Pulmonary lymph node (tissue), 1 donor: ENCODE measurements around the gene LRRC59.

GRCh38 chr17:50222556-50222741, 21.0 kb upstream of the COL1A1 start:
- PRO-cap: no peak

DNA sequence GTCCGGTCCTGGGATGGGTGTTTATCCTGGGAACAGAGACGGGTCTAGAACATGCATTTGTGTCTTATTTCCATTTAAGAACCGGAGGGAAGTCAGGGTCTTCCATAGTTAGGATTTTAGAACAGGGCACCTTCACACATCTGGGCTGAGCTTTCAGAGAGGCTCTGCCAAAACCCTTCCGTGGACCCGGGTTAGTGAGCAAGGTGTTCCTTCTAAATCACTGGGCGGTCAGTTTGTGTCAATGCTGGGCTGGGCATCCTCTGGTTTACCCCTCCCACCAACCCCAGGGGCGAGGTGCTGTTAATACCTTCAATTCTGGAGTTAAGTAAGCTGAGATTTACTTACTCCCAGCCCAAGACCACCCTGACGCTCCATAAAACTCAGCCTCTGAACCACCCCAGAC, 939 bp downstream of the TMEM92 start:
- PRO-cap: no peak

GRCh38 chr17:50279999-50280488, 5.8 kb downstream of the TMEM92 start:
- PRO-cap: no peak

DNA sequence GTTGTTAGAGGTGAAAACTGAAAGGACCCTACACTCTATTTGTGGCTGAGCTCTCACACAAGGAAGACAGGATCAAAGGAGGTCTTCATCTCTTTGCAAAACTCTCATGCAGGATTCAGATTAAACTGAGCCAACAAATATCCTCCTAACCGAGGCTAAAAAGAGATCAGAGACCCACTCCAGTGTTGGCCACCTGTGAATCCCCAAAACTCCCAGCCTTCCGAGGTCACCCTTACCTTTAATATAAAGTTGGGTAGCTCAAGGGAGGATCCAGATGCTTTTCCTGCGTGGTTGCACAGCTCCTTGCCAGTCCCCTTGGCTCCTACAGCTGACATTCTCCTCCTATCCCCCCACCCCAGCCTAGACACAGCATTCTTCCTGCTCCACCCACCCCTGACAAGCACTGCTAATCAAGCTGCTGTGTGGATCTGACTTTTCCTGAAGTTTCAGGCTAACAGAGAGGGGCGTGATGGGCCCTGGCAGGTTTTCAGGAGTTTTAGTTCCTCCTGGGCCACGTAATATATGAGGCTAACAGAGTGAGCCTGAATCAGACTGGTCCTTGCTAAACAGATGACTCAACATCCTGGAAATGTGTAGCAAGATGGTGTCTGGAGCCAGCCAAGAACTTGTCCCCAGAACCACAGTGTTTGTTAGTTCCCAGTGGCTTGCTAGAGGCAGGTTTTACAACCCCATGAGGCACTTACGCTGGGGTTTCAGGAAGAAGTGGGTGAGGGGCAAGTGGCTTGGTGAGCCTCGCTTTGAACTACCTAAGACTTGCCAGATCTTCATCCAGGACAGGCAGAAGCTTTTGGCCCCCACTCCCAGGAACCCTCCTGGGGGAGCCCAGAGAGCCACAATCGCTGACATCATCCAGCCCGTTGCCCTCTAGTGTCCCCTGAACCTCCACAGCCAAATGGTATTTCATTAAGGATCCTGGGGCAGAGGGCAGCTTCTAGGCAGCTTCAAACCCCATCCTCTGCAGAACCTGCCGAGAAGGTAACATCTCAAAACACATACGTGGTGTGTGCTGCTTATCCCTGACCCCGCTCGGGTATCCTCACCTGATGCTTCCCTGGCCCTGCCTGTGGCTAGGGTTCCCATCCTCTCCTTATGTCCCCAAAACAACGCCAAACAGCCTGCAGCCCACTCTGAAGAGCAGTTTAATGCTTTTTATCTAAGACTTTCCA, 15.8 kb downstream of the TMEM92 start:
- PRO-cap: no peak

- PRO-cap: no peak
Measured at GRCh38 chr17:50380213-50381582, 7.7 kb downstream of the EME1 start.

DNA sequence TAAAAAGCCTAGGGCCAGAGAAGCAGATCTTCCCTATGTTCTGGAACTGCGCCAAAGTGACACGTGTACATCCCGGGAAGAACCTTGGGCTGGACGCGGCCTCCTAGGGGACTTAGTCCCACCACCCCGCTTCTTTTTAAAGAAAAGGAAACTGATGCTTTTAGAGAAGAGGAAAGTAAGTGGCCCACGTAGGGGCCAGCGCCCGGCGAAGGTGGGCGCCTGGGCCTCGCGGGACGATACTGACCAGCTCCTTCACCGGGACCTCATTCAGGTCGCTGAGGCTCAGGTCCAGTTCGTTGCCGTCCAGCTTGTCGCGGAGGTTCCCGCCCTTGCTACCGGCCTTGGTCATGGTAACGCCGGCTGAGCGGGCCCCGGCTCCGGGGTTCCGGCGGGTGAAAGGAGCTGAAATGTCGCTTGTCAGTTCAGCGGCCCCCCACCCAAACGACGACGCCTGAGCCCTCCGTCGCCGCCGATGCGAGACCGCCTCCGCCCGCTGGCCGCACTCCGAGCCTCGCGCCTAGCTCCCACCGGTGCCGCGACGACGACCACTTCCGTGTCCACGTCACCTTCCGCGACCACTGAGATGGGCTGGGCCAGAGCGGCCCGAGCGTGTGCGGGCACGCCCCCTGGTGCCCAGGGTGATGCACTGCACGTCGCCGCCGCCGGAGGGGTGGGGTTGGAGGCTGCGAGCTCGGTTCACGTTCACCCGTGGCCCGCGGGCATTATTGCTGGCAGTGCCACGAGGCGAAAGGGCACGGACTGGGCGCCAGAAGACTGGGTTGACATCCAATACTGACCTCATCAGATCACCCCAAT, at the start of gene LRRC59:
TSS of gene LRRC59 (minus strand) at position 555 of the 816 bp plus-strand sequence.
- PRO-cap: unidirectional peak, minus-strand start at position 543 of the sequence

GRCh38 chr17:50423697-50424384, 2.2 kb upstream of the ACSF2 start:
- PRO-cap: no peak

DNA sequence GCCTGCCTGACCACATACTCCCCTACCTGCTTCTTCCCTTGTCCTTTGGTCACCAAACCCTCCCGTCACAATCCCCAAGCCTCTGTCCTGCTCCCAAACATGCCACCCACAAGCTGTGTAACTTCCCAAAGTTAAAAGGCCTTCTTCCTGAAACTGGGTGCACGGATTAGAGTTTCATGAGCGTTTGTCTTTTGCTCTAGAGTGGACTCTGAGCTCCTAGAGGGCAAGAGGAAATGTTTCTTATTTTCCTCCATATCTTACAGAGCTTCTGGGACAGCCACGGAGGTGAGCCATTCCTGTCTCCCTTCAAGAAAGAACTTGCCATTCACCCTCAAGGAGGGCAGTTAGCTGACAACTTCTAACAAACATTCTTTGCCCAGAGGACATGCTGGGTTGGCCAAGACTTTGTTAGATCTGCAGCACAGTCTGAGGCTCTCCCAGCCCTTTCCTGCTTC, 2.7 kb upstream of the MYCBPAP start:
- PRO-cap: no peak

GRCh38 chr17:50514893-50515245, 6.6 kb downstream of the MYCBPAP start:
- PRO-cap: no peak

DNA sequence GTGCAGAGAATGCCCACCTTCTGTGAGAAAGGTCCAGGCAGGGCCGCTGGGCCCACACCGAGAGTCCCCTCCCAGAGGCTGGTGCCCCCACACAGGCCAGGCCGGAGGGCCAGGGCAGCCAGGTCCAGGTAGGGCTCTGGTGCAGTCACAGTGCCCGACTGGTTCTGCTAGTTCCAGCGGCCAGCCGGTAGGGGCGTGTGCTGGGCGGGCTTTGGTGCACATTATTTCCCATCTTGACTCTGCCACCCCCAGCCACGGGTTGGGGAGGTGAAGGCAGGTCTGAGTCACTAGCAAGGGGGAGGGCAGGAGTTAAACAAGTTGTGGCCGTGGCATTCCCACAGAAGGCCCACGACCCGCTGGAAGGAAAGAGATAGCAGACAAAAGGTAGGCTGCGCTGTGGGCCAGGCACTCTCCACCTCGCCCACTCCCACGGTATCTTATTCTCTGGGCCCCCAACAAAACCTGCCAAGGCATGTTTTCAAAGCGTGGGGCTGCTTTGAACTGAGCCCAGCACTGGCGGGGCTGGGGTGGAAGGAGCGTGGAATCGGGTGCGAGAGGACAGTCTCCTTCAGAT, 1.8 kb downstream of the EPN3 start:
- PRO-cap: no peak

GRCh38 chr17:50625936-50626700, 8.6 kb upstream of the ABCC3 start:
- PRO-cap: no peak

GRCh38 chr17:50630377-50630915, 4.2 kb upstream of the ABCC3 start:
- PRO-cap: no peak

- PRO-cap: no peak
Measured at GRCh38 chr17:50695312-50696282, 12.1 kb downstream of the ANKRD40 start.

DNA sequence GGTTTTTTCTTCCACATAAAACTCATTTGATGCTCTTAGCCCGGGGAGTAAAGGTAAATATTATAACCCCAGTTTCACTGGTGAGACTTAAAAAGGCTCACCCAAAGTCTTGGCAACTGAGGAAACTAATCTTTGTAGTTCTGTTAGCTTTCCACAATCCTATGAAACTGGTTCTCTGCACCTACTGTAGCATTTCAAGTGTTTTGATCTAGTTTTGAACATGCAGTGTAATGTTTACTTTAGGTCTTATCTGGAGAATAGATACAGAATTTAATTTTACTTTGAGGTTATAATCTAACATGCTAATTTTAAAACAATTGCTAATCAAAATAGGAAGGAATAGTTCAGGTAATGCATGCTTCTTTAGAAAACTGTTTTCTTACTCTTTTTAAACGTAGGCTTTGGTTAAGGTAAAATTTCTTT, 1.0 kb downstream of the LUC7L3 start:
- PRO-cap: no peak

DNA sequence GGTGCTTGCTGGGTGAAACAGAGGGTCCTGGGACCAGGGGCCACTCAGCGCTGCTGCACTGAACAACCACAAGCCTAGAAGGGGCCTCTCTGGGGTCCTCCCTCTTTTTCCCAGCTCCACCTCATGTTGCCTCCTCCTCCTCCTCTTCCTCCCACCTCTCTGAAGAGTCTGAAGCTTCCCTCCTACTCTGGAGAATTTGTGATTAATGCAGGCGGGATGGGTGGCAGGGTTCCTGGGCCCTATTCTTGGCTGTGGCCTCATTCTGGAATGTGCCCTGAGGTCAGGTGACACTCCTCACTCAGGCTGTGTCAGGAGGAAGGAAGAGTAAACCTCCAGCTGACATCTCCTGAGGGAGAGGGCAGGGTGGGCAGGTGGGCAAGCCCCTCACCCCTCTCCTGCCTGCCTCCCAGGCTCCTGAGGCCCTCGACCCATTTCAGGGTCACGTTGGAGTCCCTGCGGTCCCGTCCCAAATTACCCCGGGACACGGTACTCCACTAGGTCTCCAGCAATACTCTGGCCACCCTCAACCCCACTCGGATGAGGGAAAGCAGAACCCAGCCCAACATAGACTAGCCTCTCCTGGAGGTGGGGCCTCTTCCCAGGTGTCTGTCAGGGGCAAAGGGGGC, 10.2 kb downstream of the WFIKKN2 start:
- PRO-cap: no peak

DNA sequence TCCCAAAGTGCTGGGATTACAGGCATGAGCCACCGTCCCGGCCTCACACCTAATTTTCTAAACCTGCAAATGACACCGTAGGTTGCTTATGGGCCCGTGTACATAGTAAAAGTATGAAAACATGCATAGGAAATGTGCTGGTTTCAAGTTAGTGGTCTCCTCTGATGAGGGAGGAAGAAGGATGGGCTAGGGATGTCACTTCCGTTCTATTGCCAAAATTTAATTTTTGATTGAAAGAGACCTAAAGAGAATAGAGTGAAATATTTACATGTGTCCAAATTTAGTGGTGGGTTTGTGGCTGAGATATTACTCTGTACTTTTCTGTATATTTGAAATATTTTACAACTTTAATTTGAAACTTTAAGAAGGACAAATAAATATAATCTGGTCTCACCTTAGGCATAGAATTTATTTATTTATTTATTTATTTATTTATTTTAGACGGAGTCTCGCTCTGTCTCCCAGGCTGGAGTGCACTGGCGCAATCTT, 47.8 kb upstream of the TOB1 start:
- PRO-cap: no peak

DNA sequence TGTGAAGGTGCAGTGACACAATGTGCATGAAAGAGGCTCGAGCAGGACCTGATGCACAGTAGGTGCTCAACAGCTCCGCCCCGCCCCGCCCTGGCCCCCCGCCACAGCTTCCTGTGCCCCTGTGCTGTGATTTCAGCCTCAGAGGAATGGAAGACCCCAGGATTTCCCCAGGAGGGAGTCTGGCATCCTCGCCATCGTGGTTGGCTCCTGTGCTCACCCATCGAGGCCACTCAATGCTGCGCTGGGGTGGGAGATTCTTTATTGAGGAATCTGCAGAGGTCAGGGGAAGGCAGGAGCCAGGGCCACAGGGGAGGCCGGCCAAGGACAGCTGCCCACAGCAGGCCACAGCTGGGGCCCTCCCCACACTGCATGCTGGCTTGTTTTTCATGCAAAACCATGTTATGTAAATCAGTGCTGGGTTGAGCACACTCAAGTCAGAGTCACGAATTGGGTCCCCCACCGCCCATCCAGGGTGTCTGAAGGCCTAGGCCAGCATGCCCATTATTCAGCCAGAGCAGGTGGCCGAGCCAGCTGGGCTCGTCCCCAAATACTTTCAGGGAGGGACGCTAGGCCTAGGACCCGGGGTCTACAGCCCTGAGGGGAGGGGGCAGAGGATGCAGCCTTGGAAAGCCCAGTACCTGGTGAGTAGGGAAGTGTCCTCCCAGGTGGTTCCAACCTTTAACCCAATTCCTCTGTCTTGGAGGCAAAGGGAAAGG, 51.2 kb upstream of the TOB1 start:
- PRO-cap: no peak

GRCh38 chr17:50925133-50925621, 59.0 kb upstream of the TOB1 start:
- PRO-cap: no peak

DNA sequence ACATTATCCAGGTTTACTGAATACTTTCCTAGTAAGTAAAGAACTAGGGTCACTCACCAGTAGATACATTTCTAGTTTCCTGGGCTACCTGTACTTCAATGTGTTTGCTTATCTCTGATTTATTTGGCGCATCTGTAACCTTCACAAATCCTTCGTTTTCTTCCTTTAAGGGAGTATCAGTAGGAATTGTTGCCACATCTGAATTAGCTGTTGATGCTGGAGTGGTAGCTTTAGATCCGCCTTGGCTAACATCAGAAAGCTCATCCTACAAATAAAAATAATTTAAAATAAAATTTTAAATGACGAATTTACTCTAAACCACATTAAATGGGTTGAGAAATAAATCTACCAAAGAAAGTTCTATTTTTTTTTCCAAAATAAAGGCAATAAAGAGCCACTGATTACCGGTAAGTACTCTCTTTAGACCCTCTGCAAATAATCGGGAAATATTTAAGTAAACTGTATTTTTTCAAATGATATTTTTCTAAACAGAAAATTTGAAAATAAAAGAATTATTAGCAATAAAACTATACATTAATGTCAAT, 99.5 kb downstream of the SPAG9 start:
- PRO-cap: no peak

- PRO-cap: unidirectional peak, plus-strand start at chr17:51030027
Measured at GRCh38 chr17:51029624-51030289, 90.9 kb downstream of the SPAG9 start.